Right ventricle myocardium (tissue), 1 donor: ENCODE data around the gene RPS26.

GRCh38 chr12:56041699-56042776 lies at the start of gene RPS26:
TSS of gene RPS26 (plus strand) at chr12:56041918.
- PRO-cap, 2 experiments, result peak in 2 of 2 experiments; most common plus-strand start chr12:56042143 (in 2); most common minus-strand start chr12:56041843 (in 2)

DNA sequence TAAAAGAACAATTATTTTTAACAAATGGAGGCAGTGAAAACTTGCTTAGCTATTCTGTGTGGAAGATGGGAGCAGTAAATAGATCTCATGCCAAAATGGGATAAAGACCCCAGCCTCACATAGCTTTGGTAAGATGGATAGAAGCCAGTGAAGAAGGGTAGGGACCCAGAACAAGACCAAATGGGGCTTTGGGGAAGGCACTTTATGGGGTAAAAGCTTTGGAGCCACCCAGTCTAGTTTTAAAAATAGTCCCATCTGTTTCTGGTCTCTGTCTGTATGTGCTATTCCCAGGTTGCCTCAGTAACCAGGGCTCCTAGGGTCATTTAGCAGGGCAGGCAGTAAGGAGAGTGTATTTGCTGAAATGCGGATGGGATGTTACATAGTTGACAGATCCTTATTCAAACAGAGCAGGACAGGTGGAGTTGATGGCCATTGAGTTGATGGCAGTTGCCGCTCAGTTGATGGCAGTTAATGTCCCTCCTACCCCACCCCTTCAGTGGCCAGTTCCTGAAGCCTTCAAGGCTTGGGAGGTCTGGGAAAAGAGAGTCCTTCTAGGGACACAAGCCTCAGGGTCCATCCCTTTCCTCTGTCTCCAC lies 4.5 kb downstream of the ZC3H10 start:
- PRO-cap, 2 experiments, result no peak in any of the 2 experiments

GRCh38 chr12:56126668-56127378 lies 1.2 kb upstream of the ESYT1 start:
- PRO-cap, 2 experiments, result no peak in any of the 2 experiments

DNA sequence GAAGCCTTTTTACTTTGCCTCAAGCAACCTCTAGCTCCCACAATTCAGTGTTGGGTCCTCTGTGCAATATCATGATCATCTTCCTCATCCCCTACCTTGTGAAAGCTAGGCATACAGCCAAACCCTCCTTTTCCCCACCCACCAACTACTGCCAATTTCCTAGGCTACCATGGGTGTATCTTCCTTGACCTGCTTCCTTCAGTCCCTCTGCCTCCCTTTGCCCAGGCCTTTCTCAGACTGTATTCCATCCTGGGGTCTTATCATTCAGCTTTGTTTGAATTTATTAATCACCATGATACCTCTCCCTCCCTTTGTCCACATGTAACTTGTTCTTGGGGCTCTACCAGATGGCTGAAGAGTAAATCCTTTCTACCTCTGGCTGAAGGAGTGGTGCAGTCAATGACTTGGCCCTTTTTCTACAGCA lies 1.3 kb downstream of the SPRYD4 start:
- PRO-cap, 2 experiments, result no peak in any of the 2 experiments

DNA sequence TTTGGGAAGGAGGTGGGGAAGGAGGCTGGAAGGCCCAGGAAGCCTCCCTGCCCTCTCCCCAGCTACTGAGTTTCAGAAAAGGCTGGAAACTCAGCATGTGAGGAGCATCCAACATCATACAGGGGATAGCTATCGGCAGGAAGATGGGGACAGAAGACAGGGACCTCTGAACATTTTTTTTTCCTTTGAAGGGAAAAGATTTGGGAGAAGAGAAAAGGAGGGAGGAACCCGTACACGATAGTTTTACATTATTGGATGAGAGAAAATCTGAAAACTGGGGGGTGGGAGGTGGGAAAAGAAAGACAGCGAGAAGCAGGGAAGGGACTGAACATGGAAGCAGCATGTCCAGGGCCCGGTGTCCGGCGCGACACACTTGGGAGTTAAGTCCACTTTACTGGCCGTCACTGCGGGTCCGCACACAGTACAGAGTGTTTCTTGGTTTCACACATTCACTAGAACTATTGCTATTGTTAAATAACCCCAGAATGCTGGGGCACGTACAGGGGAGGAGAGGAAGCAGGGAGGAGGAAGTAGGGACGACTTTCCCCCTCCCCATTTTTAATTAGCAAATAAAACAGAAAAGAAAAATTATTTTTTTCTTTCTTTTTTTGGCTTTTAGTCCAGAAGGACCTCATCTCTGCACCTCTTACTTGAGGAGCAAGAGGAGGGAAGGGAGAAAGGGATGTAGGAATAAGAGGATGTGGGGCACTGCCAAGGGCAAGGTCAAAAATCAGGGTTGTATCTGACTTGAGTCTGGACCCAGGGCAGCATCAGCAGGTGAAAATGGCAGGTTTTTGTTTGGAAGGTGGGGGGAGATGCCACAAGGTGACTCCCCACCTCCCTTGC lies 32.1 kb downstream of the BAZ2A start:
- PRO-cap, 2 experiments, result no peak in any of the 2 experiments

DNA sequence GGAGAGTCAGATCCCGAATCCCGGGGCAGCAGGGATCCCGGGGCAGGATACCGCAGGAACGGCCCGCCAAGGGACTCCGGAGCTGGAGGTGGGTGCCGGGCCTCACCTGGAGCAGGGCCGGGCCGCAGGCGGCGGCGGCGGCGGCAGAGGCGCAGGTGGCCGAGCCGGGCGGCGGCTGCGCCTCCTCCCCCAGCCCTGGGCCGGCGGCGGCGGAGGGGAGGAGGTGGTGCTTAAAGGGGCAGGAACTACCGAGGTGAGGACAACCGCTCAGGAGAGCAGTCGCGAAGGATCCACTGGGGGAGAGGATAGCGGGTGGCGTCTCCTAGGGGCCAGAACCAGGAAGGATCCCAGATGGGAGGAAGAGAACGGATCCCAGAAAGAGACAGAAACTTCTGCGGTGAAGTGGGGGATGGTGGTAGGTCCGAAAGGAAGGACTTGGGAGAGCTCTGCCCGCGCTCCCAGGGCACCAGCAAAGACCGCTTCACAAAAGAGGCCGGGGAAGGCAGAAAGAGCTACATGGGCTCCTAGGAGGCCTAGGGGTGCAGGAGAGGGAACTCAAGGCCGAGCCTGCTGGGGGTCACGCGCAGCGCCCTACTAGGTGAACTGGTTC lies 4.8 kb upstream of the BAZ2A start:
- PRO-cap, 2 experiments, result peak in 2 of 2 experiments; most common plus-strand start position 262 of the sequence (in 2); most common minus-strand start position 157 of the sequence (in 1)

- PRO-cap, 2 experiments, result no peak in any of the 2 experiments
These were observed 5.3 kb upstream of the BAZ2A start for GRCh38 chr12:56635449-56635820.

DNA sequence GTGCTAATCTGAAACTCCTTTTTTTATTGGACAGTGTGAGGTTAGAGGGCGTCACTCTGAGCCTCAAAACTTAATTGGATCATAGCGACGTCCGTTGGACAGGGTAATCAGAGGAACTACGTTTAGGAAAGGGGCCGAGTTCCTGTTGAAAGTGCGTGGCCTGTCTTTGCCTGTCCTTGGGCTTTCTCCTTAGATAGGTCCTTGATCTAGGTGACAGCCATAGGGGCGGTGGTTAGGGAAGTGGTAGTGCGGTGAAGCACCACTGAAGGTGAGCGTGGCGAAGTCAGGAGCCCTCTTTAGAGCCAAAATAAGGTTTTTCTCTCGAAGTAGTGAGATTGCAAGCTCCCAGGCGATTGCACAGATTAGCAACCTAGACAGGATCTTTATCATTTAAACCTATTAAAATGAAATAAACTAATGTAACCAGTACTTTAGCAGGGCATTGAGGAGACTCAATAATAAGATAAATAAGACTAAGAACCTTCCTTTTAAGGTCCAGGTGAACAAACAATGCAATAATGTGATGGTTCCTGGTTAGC lies 427 bp upstream of the ATP5F1B start:
- PRO-cap, 2 experiments, result peak in 2 of 2 experiments; most common plus-strand start position 220 of the sequence (in 2)

DNA sequence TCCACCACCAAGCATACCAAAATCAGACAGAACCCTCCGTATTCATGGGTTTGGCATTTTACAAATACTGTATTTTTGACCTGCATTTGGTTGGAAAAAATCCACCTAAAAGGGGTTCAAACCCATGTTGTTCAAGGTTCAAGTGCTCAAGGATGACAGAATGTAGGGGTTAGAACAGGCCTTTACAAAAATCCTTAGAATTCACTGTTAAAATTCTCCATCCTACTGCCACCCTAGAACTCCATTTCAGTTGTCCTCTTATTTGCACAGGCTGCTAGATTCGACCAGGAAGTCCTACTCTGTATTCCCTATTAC lies 15.1 kb upstream of the ATP5F1B start:
- PRO-cap, 2 experiments, result no peak in any of the 2 experiments

GRCh38 chr12:56801685-56802480 lies 38.8 kb downstream of the HSD17B6 start:
- PRO-cap, 2 experiments, result no peak in any of the 2 experiments

GRCh38 chr12:56941630-56942177 lies 7.5 kb upstream of the SDR9C7 start:
- PRO-cap, 2 experiments, result no peak in any of the 2 experiments

DNA sequence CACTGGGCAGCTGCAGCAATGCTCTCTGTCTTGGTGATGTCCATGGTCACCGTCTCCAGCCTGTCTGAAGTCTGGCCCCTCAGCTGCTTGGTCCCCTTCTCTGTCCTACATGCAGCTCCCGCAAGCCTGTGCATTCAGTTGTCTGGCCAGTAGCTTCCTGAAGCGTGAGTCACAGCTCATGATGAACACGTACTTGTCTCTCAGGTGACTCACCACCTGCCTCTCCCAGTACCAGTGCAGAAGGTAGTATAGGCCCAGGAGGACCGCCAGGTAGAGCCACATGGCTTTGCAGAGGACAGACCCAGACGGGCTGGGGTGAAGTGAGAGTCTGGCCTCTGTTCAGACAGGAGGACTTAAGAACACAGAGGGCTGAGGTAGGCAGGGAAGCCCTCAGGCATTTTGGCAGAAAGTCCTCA lies 8.6 kb upstream of the GPR182 start:
- PRO-cap, 2 experiments, result no peak in any of the 2 experiments

DNA sequence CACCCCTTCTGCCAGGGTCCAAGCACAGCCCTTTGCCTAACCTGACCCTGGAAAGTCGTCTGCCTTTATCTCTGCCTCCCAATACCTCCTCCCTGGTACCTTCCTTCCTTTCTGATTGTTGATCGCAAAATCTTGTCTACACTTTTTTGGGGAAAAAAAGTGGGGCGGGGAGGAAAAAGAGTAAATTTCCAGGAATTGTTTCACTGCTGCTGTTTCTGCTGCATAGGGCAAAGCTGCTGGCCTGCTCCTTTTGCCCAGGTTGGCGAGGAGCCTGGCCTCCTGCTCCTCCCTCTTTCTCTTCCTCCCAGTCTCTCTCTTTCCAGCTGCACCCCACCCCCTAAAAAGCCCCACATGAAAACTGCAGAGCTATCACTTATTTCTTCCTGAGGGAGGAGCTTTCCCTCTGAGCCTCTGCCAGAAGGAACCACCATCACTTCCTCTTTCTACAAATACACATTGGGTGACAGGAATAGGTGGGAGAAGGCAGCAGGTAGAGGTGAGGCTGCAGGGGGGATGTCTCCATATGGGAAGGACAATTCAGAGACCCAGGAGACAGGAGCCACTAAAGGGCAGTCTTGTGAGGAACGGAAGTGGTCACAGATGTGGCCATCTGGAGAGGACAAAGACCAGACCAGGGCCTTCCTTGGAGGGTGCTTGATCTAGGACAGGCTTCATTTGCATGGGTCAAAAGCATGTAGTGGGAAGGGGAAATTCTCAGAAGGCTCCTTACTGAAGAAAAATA lies 2.9 kb upstream of the GPR182 start:
- PRO-cap, 2 experiments, result no peak in any of the 2 experiments

GRCh38 chr12:57056818-57057901 lies 7.2 kb upstream of the MYO1A start:
- PRO-cap, 2 experiments, result no peak in any of the 2 experiments

GRCh38 chr12:57109968-57111097 lies 829 bp downstream of the STAT6 start:
- PRO-cap, 2 experiments, result peak in 2 of 2 experiments; most common plus-strand start chr12:57110387 (in 2)

GRCh38 chr12:57148647-57149137 lies 20.4 kb downstream of the LRP1 start:
- PRO-cap, 2 experiments, result peak in 2 of 2 experiments; most common plus-strand start chr12:57149058 (in 2)

DNA sequence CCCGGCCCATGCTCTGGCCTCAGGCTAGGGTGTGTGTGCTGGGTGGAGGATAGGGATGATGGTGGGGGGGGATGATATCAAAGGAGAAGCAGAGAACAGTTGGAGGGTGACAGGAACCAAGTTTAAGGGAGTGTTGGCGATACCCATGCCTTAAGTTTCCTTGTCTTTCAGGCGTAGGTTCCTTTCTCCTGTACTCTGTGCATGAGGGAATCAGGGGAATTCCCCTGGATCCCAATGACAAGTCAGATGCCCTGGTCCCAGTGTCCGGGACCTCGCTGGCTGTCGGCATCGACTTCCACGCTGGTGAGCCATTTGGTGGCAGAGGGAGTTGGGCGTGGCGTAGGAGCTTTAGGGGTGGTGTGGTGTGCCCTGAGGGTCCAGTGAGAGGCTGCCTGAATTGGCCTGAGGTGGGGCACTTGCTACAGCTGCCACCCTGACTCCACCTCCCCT lies 33.4 kb upstream of the NXPH4 start:
- PRO-cap, 2 experiments, result no peak in any of the 2 experiments

- PRO-cap, 2 experiments, result no peak in any of the 2 experiments
These were observed 18.3 kb upstream of the NXPH4 start for GRCh38 chr12:57197961-57199057.

DNA sequence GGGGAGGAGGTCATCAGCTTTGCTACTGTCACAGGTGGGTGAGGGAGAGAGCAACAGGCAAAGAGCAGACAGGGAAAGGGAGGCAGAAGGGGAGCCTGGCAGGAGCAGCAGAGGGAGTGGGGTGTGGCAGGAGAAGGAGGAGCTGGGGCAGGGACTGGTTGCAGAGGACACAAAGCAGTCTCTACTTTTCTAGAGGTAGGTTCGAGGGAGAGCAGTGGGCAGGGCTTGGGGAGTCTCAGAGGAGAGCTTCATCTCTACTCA lies 624 bp downstream of the INHBE start:
- PRO-cap, 2 experiments, result no peak in any of the 2 experiments

GRCh38 chr12:57477121-57477632 lies 2.5 kb downstream of the ARHGAP9 start:
- PRO-cap, 2 experiments, result no peak in any of the 2 experiments